Measurements from ENCODE around the gene TM2D1.

DNA sequence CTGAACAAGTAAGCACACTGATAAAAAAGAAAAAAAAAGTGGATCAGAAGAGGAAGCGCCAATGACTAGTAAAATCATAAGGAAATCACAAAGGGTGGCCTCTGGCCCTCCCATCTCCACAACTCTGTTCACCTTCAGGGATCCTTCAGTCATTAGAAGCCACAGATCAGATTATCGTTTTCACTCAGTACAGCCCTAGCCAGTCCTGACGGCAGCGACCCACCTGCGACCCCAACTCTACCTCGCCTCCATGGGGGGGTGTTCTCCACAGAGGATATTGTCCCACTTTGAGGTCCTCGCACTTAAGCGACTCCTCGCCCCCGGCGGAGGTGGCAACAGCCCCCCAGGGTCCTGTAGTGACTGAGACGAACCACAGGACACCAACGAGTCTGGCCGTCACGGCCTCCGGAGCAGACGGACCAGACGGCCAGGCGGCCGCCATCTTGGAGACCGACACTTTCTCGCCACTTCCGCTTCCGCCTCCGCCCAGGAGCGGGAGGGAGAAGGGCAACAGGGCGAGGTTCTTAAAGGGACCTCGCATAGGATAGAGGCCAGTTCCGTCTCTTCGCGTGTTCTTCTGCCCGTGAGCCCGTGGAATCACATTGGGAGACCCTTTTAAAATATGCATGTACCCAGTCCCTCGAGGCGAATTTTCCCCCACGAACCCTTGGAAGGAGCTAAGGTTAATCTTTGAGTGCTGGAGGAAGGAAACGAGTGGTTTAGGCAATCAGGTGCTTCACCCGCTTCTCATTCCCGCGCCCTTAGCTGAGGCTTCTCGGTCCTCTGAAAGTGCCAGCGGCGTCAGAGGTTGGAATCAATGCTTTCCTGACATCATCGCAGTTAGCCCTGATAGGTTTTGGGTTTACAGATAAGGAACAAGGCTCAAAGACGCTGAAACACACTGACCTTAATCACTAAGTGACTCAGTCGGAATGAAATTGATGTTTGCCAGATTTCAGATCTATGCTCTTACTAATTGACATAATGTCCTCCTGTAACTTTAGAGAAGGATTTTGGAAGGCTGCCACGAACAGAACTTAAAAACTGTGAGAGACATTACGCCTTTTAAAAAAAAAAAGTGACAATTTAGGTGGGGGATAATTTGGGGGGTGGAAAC, at the start of gene TM2D1:
TM2D1 (minus strand) TSS at position 463 of the 1,117 bp plus-strand sequence.
- PRO-cap = bidirectional peak, plus-strand start at position 554 of the sequence, minus-strand start at position 455 of the sequence; bidirectional peak, plus-strand start at position 801 of the sequence, minus-strand start at position 785 of the sequence
- RAMPAGE, long total RNA, 2 experiments = start-site peak on the minus strand in 1 of 2 experiments, centred at position 459 of the sequence, 693 reads per replicate

GRCh38 chr1:61741731-61742089, 570 bp upstream of the PATJ start:
- PRO-cap = no peak
- RAMPAGE, long total RNA, 2 experiments = no peak in any of the 2 experiments

DNA sequence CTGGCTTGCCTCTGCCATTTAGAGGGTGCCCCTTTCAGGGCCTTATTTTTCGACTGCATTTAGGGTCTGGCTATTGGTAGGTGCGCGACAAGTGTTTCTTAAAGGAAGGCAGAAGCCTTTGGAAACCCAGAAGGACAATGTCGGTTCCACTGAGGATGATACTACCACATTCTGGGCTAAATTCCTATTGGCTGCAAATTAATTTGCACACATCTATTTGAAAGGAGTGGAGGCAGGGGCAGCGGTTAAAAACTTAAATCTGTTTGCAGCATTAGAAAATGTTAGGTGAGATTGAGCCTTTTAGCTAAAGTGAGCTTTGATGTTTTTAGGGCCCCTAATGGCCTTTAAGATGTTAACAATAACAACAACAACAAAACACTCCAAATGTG, 1.1 kb downstream of the PATJ start:
- PRO-cap = no peak
- RAMPAGE, long total RNA, 2 experiments = no peak in any of the 2 experiments

GRCh38 chr1:62113860-62114459, 80.7 kb upstream of the L1TD1 start:
- PRO-cap = no peak
- RAMPAGE, long total RNA, 2 experiments = no peak in any of the 2 experiments

- PRO-cap = no peak
- RAMPAGE, long total RNA, 2 experiments = no peak in any of the 2 experiments
Observed at GRCh38 chr1:62299956-62300327, 19.3 kb downstream of the KANK4 start.

GRCh38 chr1:62371354-62371752, 52.1 kb upstream of the KANK4 start:
- PRO-cap = no peak
- RAMPAGE, long total RNA, 2 experiments = no peak in any of the 2 experiments

DNA sequence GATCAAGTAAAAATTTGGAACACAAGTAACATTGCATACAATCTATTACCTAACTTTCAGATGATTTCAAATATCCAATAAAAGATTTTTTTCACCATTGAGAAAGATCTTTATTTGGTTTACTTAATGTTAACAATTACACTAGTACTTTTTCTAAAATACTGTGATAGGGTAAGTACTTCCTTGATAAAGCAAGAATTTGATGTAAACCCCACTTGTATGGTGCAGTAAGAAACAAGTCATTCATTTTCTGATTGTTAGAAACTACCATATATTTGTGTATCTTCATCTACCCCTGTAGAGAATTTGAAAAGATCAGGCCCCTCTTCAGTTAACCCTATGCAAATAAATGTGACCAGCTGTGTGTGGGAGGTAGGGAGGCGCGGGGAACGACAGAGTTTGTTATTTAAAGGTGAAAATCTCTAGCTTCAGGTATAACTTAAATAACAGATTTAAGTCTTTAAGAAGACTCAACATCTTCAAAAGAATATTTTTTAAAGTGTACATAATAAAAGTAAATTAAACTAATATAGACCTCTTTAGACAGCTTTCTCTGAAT, 15.8 kb downstream of the ANGPTL3 start:
- PRO-cap = no peak
- RAMPAGE, long total RNA, 2 experiments = no peak in any of the 2 experiments

DNA sequence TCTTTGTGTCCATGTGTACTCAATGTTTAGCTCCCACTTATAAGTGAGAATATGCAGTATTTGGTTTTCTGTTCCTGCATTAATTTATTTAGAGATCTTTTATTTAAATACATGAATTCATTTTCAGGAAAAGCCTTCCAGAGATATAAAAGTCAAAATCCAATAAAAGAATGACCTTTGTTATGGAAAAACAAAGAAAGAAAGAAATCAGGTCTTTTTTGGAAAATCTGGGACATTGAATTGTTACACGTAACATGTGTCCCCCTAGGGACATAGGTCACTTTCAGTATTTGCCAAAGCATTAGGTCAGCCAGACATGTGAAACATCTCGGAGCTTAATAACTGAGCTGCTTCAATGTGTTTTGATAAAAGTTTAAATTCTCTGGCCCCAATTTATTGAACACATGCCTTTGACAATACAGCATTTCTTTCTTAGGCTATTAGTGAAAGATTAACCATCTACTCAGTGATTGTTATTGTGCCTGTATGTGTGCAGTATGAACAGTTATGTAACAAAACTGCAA, 45.6 kb upstream of the DOCK7 start:
- PRO-cap = no peak
- RAMPAGE, long total RNA, 2 experiments = no peak in any of the 2 experiments

DNA sequence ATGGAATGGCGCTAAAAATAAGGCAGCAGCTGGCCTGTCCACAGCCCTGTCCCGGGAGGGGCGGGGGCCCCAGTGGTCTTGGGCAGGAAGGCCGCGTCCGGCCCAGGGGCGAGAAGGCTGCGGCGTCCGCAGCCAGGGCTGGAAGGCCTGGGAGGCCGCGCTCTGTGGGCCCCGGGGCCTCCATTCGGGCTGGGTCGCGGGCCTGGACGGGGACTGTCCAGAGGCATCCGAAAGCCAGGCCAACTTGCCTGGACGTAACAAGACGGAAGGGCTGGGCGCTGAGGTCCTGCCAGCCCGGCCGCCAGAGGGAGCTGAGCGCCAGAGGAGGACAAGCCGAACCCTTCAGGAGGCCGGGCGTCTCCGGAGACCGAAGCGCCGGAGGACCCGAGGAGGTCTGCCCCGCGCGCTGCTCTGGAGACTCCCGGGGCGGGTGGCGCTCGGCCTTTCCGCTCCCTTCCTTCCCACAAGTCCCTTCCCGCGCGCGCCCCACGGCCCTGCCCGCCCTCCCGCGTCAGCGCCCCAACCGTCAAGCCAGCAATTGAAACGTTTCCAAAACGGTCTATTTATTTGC, 5.5 kb upstream of the FOXD3 start:
- PRO-cap = unidirectional peak, minus-strand start at position 413 of the sequence
- RAMPAGE, long total RNA, 2 experiments = no peak in any of the 2 experiments

DNA sequence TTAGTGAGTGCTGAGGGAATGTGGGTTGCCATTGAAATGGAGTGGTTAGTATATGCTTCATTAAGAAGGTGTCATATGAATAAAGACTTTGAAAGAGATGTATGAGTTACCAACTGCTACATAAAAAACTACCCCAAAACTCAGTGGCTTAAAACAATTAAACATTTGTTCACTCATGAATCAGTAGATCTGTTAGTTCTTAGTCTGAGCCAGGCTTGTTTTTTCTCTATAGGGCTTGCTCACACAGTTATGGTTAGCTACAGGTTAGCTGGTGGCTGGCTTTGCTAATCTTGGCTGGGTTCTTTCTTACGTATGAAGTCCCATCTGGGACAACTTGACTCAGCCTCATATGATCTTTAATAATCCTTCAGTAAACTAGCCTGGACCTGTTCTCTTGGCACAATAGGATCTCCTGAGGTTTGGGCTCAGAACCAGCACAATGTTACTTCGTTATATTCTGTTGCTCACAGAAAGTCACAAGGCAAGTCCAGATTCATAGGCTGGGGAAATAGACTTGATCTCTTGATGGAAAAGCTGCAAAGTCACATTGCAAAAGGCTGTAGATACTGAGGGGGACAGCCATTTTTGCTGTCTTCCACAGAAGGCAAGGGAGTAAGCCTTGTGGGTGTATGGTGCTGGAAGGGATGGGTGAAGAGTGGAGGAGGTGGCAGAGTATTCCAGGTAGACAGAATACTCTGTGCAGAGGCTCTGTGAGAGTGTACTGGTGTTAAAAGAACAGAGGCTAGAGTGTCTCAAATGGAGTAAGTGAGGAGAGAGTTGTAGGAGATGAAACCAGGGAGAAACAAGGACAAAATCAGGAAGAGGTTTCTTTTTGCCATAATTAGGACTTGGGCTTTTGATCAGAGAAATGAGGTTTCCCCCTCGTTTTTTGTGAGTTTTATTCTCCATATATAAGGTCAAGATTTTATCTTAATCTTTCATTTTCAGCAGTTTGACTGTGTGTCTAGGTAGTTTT, 24.4 kb downstream of the EFCAB7 start:
- PRO-cap = no peak
- RAMPAGE, long total RNA, 2 experiments = no peak in any of the 2 experiments

- PRO-cap = no peak
- RAMPAGE, long total RNA, 2 experiments = no peak in any of the 2 experiments
Observed at GRCh38 chr1:63661925-63662645, 68.9 kb downstream of the PGM1 start.

GRCh38 chr1:63703126-63704145, 70.4 kb upstream of the ROR1 start:
- PRO-cap = no peak
- RAMPAGE, long total RNA, 2 experiments = no peak in any of the 2 experiments

- PRO-cap = bidirectional peak, plus-strand start at chr1:63774973, minus-strand start at chr1:63774944; unidirectional peak, minus-strand start at chr1:63775006; unidirectional peak, minus-strand start at chr1:63775159; unidirectional peak, minus-strand start at chr1:63775346
- RAMPAGE, long total RNA, 2 experiments = no peak in any of the 2 experiments
Observed at GRCh38 chr1:63774700-63775716, 1.2 kb downstream of the ROR1 start.

DNA sequence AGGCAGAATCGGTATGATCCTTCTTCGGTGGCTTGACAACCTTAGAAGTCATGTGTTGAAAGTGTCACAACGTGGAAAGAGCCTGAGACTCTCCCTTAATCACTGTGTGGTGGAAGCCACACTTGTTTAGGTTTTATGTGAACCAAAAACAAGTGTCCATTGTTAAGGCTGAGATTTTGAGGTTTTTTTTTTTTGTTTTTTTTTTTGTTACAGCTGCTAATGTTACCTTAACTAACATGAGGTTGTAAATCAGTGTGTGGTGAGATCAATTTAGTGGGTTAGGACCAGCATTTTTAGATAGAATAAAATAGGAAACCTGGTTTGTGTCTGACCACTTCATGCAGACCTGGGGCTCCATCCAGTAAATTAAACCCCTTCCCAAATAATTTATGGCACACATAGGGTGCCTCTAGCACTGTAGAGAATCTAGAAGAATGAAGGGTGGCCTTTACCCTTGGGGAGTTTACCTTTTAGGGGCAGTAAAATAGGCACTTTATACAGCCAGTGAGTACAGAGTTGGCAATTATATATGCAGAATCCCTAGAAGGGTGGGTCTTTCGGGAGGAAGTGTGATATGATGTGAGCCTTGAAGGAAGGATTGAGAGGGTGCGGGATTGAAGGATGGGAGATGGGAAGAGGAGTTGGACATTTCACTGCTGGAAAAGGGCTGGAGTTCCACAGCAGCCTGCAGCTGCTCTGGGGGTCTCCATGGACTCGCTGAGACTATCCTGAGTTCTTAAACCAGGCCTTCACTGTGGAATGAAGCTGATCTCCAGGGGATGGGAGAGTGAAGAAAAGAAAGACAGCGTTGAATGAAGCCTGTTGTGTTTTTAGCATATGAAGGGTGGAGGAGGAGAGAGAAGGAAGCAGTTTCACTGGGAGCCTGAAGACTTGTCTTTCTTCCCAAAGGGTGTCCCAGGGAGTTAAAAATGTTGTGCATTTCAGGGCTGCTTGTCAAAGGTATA, 8.8 kb downstream of the ROR1 start:
- PRO-cap = no peak
- RAMPAGE, long total RNA, 2 experiments = start-site peak on the plus strand in 1 of 2 experiments, centred at position 452 of the sequence, 22 reads per replicate

- PRO-cap = no peak
- RAMPAGE, long total RNA, 2 experiments = no peak in any of the 2 experiments
Observed at GRCh38 chr1:63922729-63923306, 149.0 kb downstream of the ROR1 start.

DNA sequence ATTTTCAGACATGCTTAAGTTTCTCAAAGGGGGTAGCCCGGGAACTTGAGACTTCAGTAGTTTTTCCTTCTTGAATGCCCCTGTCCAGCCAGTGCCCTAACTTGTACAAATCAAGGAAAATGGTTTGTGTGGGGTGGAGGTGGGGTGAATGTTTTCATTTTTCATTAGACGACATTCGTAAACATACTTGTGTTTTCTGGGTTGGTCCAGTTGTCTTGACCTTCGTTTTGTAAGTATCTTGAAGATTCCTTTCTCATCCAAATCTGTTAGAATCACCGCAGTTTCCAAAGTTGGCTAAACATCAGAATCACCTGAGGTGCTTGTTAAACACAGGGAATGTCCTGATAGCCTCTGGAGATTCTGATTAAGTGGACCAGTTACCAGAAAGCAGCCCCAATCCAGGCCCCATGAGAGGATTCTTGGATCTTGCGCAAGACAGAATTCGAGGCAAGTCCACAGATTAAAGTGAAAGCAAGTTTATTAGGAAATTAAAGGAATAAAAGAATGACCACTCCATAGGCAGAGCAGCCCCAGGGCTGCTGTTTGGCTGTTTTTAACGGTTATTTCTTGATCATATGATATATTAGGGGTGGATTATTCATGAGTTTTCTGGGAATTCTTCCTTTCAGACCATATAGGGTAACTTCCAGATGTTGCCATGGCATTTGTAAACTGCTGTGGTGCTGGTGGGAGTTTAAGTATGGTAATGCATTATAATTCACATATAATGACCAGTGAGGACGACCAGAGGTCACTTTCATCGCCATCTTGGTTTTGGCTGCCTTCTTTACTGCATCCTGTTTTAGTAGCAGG, 176.1 kb downstream of the ROR1 start:
- PRO-cap = no peak
- RAMPAGE, long total RNA, 2 experiments = start-site peak on the plus strand in 1 of 2 experiments, centred at position 192 of the sequence, 7 reads per replicate

DNA sequence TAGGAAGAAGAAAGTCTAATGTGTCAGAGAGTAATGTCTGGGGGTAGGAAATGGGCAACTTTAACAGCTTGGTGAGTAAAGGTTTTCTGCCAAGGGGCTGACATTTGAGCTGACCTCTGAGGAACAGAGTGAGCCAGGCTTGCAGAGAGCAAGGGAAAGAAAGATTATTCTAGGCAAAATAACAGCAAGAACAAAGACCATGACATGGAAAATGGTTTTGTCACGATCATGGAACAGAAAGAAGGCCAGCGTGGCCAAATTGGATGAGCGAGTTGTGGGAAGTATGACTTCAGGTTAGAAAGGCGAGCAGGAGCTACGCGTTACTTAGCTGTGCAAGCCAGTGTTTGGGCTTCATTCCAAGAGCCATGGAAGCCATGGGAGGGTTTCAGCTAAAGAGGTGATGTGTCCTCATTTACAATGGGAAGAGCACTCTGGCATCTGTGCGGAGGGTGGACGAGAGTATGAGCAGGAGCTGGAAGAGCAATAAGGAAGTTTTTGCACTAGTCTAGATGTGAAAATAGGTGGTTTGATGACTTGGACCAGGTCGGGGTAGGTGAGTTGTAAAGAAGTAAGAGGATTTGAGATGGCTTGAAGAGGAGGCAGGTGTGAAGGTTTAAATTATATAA, 132.5 kb upstream of the UBE2U start:
- PRO-cap = no peak
- RAMPAGE, long total RNA, 2 experiments = start-site peak on the plus strand in 1 of 2 experiments, centred at position 143 of the sequence, 6 reads per replicate

DNA sequence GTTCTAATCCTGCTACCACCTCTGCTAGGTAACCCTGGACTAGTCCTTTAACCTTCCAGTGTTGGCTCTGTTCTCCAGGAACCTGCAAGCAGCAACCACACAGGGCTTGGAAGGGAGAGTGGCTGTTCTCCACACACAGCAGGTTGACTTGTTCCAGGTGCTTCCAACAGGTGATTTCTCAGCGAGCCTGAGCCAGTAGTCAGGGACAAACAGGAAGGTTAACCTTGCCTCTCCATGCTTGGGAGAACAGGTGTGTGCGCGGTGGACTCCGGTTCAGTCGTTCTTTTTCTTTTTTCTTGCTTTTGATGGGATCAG, 838 bp upstream of the CACHD1 start:
- PRO-cap = unidirectional peak, plus-strand start at position 249 of the sequence
- RAMPAGE, long total RNA, 2 experiments = no peak in any of the 2 experiments

GRCh38 chr1:64606243-64606867, 136.4 kb downstream of the CACHD1 start:
- PRO-cap = no peak
- RAMPAGE, long total RNA, 2 experiments = no peak in any of the 2 experiments

DNA sequence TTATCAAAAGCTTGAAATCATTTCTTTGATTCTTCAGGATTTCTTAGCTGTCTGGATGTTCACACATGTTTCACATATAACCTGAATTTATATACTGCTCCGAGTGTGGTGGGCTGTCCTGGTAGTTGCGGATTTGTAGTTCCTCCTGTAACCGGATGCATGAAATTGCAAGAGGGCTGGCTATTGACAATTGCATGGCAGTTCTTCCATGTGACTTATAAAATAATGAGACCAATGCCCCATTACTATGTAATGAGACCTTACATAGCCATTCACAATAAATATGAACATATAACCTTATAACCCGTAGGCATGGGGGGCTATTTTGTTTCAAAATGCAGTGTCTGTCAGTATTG, 1.4 kb downstream of the RAVER2 start:
- PRO-cap = no peak
- RAMPAGE, long total RNA, 2 experiments = no peak in any of the 2 experiments